ENCODE measurements around the gene LAMP1.

GRCh38 chr13:113222615-113223178, 13.3 kb downstream of the CUL4A start:
- RRBS: no CpG with 5 or more reads among the region's 12 CpGs

DNA sequence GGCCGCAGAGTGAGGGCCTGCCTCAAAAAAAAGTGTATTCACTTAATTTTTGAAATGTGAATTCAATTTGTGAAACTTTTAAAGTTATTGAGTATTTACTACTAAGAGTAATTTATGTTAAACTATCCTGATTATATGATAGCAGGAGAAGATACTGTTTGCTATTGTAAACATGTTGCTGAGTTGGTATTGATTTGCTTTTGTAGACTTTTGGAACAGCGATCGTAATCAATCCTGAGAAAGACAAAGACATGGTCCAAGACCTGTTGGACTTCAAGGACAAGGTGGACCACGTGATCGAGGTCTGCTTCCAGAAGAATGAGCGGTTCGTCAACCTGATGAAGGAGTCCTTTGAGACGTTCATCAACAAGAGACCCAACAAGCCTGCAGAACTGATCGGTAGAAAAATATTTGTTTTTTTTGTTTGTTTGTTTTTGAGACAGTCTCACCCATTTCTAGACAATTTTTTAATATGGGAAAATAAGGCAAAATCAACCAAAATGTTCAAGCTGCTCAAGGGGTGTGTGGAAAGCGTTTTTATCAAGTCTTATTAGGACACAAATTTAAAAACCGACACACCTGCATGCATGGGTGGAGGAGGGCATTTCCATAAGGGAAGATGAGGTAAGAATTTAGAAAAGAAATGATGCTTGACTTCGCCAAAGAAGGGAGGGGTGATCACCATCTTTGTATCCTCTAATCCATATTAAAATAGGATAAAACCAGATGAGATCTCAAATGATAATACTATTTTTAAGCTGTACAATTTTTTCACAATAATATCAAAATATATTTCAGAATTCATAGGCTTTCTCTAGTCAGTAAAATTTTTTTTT, 33.6 kb downstream of the CUL4A start:
- RRBS: no CpG with 5 or more reads among the region's 12 CpGs

DNA sequence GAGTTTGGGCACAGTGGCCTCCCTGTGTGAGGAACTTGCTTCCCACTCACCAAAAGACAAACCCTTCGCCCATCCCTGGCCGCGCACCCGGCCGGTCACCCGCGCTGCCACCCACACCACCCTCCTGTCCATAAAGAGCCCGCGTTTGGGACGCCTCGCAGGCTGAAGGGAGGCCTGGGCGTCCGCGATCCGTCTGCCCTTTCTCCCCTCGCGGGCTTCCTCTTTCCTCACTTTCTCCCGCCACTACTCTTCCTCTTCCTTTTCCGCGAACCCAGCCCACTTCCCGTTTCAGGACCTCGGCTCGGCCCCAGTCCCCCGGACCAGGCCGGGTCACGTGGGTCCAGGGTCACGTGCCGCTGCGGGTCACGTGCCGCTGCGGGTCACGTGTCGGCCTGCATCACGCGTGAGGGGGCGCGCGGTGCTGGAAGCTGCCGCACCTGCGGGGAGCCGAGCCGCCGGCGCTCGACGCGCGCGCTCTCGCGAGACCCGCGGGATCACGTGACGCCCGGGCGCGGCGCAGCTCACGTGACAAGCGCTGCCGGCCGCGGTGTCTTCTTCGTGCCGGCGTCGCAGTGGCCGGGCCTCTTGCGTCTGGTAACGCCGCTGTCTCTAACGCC, at the start of gene LAMP1:
Gene LAMP1, plus strand, starts transcription at position 524 of the 617 bp plus-strand sequence.
- RRBS: under 1% methylated on average over 18 of the region's 74 CpGs

DNA sequence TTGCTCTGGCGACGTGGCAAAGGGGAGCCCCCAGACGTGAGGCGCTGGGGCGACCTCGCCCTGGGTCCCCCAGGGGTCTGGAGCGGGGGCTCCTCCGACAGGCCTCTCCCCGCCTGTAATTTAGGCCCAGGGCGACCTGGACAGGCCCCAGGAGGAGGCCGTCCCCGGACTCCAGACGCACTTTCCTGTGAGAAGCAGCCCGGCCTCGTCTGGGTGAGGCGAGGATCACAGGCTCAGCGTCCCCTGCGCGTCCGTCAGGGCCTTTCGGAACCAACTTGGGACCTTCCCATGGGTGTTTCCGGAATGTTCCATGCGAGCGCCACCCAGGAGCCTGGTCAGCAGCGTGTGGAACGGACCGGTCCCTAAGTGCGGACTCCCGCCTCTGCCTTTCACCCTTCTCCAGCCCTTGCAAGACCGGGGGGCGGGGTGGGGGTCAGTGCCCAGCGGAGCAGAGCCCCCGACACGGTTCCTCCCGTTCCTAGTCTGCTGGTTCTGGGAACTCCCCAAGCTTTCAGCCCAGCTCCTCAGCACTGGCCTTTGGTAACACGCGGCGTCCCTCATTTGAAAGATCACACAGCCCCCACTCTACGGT, 1.1 kb upstream of the GRTP1 start:
- RRBS: 96% methylated on average over 9 of the region's 39 CpGs

DNA sequence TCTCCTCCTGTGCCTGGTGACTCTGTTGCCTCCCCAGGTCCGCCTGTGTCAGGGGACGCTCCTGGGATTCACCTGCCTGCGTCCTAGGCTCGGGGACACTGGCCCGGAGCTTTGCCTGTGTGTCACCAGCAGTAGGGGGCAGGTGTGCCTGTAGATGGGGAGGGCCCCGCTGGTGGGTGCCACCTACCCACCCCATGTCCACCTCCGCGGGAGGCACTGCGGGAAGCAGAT, 41.1 kb upstream of the GRTP1 start:
- RRBS: no CpG with 5 or more reads among the region's 9 CpGs

DNA sequence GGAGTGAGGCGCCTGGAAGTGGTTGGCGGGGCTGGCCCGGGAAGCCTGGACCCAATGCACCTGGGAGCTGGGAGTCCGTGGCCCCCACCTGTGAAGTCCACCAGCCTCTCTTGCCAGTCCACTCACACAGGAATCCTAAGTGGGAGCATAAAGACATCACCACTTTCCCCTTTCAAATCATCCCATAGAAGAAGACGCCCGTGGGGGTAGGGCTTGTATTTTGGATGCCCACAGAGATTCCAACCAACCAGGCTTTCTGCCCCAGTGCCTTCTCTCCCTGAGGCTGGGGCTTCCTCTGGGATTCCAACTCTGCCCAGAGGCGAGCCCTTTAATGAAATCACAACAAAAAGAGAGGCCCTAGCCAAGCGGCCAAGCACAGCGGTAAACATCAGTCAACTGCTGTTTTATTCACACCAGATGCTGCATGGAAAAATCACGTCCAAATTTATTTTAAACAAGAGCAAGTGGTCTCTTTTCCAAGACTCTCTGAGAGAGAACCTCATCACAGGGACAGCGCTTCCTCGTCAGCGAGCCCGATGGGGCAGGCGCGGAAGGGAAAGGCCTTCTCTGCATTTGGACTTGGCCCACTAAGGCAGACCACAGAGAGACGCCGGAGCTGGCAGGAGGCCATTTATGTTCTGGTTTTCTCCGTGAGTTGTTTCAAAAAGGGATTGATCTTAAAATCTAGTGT, 31.6 kb downstream of the ADPRHL1 start:
- RRBS: 86% methylated on average over 3 of the region's 19 CpGs

DNA sequence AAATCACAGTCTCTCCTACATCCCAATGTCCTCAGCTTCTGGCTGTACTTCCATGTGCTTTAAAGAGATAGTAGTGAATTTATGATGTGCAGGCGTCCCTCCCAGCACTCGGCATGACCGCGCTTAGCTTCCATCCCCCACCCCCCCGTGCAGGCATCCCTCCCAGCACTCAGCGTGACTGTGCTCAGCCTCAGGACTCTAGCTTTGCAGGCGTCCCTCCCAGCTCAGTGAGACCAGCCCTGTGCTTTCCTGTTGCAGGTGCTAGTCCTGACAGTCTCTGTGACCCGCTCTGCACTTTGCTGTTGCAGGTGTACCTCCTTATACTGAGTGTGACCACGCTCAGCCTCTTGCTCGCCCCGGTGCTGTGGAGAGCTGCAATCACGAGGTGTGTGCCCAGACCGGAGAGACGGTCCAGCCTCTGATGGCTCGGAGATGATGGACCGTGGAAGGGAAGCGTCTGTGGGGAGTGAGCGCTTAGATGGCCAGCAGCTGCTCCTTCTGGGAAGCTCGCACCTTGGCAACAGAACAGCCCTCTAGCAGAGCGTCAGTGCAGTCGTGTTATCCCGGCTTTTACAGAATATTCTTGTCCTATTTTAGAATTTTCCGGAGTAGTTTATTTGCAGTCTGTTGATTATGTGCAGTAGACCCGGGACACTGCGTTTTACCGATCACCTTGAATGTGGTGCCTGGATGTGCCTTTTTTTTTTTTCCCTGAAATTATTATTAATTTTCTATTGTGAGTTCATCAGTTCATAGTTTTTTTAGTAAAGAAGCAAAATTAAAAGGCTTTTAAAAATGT, 35.2 kb upstream of the TFDP1 start:
- RRBS: 87% methylated on average over 2 of the region's 26 CpGs

- RRBS: no CpG with 5 or more reads among the region's 14 CpGs
These were observed 32.5 kb downstream of the TFDP1 start for GRCh38 chr13:113616963-113617563.

DNA sequence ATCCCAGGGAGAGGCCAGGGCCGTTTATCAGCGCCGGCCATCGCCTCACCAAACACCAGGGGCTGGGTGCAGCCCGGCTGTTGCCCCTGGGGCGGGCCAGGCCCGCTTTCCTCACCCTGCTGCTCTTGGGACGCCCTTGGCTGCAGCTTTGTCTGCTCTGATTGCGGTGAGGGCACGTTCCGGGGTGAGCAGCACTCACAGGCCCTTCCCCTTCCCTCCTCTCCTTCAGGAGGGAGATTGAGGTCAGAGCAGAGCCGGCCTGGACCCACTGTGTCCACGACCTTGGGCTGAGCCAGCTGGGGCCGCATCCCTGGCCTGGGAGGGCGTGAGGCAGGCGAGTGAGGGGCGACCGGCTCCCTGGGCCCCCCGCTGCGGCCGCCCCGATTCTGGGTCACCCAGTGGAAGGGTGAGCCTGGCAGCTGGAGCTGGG, 285 bp upstream of the ATP4B start:
- RRBS: 22% methylated on average over 11 of the region's 22 CpGs

DNA sequence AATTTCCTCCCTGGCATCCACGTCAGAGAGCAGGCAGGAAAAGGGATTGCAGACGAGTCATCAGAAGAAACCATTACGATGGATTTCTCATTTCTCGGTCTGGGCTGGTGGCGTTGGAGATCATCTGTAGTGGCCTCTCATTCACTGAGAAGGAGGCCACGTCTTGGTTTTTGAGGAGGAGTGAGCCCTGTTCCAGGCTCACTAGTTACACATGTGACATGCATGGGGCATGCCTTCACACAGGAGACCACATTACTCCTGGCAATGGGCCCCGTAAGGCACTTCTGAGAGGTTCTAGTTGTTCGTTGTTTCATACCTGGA, 27.7 kb downstream of the TMEM255B start:
- RRBS: no CpG with 5 or more reads among the region's 8 CpGs

DNA sequence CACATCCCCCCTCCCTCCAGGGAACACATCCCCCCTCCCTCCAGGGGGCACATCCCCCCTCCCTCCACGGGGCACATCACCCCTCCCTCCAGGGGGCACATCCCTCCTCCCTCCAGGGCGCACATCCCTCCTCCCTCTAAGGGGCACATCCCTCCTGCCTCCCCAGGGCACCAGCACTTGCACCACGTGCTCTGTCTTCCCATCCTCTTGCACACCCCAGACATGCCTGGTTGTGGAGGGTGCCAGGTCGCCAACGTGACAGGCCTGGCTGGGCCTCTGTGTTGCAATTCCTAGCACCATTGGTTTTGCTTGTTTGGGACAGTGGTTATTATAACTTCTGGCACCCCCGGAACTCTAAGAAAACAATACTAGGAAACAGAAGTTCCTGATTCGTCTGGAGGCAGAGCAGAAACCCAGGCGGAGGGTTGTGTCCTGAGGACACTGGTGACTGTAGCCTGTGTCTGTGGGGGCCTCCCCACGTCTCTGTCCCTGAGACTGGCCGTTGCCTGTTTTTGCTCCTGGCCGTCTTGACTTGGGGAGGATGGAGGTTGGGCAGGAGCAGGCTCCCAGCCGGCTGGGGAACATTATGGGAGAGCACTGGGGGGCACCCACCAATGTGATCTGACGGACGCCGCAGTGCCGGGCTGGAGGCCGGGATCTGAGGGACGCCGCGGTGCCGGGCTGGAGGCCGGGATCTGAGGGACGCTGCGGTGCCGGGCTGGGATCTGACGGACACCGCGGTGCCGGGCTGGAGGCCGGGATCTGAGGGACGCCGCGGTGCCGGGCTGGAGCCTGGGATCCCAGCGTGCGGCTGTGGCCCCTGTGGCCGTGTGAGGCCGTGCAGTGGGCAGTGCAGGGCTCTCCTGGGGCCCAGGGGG, 46.2 kb downstream of the GAS6 start:
- RRBS: 79% methylated on average over 5 of the region's 38 CpGs

DNA sequence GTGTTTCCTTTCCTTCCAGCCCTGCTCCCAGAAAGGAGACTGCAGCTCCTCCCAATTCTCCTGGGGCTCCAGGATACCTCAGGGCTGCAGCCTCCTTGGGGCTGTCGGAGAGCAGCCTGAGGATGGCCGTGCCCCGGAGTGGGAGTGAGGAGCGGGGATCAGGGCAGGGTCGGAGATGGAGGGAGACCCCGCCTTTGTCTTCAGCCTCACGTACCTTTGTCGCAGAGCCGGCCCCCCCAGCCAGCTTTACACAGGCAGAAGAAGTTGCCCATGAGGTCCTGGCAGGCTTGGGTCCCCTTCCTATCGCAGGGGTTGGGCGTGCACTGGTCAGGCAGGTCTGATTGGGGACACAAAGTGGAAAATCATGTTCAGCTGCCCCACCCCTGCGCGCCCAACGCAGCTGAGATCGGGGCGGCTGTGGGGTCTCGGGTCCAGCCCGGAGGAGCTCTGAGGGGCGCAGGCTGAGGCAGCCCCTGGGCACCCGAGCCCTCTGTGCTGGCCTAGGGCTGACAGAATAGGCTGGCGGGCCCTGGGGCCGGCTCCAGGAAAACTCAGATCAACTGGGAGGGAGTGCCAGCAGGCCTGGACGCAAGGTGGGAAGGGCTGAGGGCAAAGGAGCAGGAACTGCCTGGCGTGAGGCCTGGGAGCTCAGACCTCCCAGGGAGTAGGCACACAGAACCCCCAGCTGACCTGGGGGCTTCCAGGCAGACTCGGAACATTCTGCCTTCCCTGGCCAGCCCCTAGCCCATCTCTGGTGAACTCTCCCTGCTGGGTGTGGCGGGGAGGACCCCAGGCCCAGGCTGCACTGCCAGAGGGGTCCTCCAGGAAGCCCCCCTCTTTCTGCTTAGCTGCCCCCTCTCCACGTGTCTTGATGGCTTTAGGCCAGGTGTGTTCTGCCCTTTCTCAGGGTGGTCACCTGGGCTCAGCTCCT, 24.1 kb downstream of the GAS6 start:
- RRBS: 80% methylated on average over 2 of the region's 27 CpGs

DNA sequence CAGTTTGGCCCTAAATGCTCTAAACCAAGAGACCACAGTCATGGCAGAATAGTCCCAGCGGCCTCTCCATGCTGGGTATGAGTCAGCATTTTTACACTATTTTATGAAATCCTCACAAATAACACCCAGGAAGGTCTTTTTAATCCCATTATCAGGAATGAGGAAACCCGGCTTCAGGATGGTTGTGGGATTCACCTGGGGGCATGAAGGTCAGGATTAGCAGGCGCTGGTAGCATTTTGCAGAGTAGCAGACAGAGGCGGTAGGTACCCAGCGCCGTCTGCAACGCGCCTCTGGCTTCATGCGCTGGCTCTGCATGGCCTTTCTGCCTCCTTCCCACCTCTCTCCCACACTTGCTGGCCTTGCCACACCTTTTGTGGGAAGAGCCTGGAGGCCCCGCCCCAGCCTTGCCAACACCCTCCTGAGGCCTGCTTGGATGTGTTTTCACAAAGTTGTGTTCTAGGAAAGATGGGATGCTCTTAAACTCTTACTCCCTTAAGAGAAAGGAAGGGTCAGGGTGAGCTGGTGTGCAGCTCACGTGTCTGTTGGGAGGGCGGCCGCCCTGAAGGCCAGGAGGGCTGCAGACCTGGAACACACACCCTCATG, 15.1 kb downstream of the GAS6 start:
- RRBS: no CpG with 5 or more reads among the region's 13 CpGs

DNA sequence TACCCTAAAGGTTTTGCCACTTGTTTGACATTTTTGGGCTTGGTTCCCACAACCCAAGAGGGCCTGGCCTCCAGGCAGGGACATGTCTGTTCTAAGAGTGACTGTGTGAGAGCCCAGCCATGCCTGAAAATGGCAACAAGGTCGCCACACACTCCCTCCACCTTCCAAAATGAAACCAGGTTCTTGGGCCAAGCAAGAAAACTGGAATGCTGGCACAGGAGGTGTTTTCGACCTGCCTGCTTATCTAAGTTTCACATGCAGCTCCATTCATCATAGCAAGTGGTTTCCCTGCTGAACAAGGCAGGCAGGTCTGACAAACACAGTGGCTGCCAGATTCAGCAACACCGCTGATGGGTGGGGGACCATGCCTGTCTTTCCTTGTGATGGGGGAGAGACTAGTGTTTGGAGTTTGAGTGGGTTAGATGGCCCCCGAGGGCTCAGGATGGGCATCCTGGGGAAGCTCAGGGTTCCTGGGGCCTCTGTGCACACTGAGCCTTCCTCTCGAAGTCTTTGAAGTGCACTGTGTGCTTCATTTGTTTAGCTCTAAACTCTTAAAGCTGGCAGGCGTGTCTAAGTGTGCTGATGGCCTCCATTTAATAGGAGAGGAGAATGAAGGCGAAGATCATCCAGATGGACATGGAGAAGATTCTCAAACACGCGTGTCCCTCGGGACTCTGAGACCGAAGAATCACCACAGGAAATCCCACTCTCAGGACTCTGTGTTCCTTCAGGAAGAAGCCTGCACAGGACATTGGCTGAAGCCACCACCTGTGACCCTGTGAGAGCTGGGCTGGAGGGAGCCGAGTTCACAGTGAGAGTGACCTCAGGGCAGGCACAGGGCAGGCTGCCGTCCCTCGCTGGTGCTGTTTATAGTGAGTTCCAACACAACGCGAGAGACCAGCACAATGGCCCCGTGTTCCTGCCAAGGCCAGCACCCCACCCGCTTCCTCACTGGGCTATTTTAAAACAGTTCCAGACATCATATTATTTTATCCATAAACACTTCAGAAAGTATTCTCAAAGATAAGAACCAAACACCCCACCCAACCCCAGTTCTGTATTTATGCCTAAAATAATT, 18.1 kb upstream of the GAS6 start:
- RRBS: no CpG with 5 or more reads among the region's 18 CpGs

GRCh38 chr13:113951023-113951966, 22.6 kb downstream of the C13orf46 start:
- RRBS: no CpG with 5 or more reads among the region's 46 CpGs

GRCh38 chr13:114004747-114005373, 31.0 kb upstream of the C13orf46 start:
- RRBS: no CpG with 5 or more reads among the region's 31 CpGs

GRCh38 chr13:114015987-114016544, 42.2 kb upstream of the C13orf46 start:
- RRBS: 78% methylated on average over 6 of the region's 20 CpGs

- RRBS: no CpG with 5 or more reads among the region's 35 CpGs
These were observed 57.2 kb upstream of the C13orf46 start for GRCh38 chr13:114030676-114031870.

DNA sequence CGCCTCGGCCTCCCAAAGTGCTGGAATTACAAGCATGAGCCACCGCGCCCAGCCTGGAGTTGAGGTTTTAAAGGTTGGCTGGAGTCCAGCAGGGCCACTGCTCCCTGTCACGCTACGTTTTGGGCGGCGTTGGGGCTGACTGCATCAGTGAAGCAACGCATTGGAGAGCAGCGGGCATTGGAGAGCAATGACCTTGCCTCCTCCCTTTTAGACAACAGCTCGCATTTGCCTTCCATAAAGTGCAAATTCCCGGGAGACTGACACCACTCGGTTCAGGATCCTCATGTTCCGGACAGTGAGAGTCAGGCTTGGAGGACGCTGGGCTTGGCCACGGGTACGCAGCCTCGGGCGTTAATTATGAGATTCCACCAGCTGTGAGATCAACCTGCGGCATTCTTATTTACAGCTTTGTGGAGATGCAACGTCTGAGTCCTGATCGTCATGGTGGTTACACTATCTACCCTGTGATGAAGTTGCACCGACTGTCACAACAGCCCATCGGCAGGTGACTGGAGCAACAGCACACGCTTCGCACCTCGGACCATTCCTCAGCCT, 63.0 kb upstream of the C13orf46 start:
- RRBS: no CpG with 5 or more reads among the region's 27 CpGs

- RRBS: no CpG with 5 or more reads among the region's 23 CpGs
These were observed 73.4 kb upstream of the C13orf46 start for GRCh38 chr13:114047141-114047830.

Data from renal cortical epithelial cell (primary cell).